Spleen (tissue), 7 donors: ENCODE measurements around a stretch of chr14.

DNA sequence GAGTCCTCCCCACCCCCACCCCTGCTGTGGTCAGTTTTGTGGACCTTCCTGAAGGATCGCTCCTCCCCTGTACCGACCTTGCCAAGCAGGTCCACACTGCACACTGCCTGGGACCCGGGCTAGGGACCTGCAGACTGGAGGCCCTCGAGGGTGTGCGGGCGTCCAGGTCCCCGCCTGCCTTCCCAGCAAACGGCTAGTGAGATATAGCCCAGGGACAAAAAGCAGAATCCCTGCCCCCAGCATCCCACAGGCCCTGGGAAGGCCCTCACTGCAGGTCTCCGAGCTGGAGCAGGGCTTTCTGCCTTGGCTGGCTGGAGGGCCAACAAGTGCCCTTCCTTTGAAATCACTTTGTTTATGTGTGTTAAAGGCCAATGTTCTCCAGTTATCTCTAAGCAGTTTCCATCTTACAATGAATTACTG lies 397.4 kb upstream of the PPP2R5C start:
- PRO-cap, 4 experiments, result no peak in any of the 4 experiments
- RAMPAGE, long total RNA, 4 experiments, result no peak in any of the 4 experiments

DNA sequence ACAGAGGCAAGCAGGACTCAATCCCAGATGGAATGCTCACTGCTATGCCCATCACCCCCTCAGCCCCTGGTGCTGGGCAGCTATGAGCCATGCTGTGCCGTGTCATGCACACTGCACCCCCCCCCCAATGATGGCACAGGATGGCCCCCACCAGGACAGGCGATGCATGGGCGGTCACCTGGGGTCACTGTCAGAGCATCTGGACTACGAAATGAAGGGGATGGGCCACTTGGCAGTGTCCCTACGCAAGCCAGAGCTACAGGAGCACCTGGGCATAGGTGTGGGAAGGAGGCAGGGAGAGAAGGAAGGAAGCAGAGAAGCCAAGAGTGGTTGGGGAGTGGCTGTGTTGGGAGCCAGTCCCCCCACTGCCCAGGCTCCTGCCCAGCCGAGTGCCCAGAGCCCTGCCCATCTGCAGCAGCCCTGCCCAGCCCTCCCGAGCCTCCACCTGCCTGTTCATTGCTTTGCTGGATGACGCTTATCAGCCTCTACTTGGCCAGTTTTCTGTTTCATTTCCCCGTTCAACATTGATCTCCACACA lies 285.1 kb upstream of the PPP2R5C start:
- PRO-cap, 4 experiments, result no peak in any of the 4 experiments
- RAMPAGE, long total RNA, 4 experiments, result no peak in any of the 4 experiments

DNA sequence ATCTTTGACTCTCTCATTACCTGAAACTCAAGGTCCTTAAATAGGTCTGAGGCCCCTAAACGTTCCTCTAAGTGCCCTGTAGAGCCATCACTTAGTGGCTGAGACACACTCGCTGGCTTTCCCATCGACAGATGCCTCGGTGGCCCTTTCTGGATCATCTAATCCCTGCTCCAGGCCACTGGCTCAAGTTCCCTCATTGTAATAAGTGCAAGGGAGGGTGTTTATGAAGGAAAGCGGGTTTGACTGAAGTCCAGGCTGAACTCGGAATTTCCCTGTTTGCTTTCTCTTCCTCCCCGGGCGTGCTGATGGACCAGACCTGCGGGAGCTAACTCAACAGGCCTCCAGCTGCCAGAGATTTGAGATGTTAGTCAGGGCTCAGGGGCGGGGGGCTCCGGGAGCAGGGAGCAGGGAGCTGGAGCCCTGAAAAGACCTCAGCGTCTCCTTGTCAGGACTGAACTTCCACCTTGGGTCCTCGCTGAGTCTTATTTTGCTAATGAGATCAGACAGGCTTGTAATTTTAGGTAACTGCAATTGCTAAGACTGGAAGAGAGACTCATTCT lies 280.9 kb upstream of the PPP2R5C start:
- PRO-cap, 4 experiments, result no peak in any of the 4 experiments
- RAMPAGE, long total RNA, 4 experiments, result no peak in any of the 4 experiments

- PRO-cap, 4 experiments, result peak in 3 of 4 experiments; most common plus-strand start chr14:101518950 (in 2)
- RAMPAGE, long total RNA, 4 experiments, result no peak in any of the 4 experiments
Observed at GRCh38 chr14:101518651-101519295, 242.7 kb upstream of the PPP2R5C start.

GRCh38 chr14:101590001-101590405 lies 171.5 kb upstream of the PPP2R5C start:
- PRO-cap, 4 experiments, result peak in 1 of 4 experiments; most common minus-strand start chr14:101590265 (in 1)
- RAMPAGE, long total RNA, 4 experiments, result no peak in any of the 4 experiments

DNA sequence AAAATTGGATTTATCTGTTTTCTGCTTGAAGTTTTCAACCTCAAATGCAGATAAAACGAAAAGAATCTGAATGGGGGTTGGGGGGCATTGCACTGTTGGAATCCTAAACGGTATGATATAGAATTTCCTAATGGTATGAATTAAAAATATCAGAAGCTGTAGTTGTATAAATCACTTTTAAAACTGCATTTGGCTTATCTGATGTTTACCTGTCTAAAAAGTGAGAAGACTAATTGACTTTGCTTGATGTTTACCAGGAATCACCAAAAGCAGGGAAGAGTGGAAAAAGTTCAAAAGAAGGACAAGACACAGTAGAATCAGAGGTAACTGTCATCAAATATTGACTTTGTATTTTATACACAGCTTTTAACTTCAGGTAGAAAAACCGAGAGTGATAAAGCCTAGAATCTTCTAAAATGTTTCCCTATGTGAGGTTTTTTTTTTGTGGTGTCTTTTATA lies 1.2 kb downstream of the PPP2R5C start:
- PRO-cap, 4 experiments, result no peak in any of the 4 experiments
- RAMPAGE, long total RNA, 4 experiments, result no peak in any of the 4 experiments

DNA sequence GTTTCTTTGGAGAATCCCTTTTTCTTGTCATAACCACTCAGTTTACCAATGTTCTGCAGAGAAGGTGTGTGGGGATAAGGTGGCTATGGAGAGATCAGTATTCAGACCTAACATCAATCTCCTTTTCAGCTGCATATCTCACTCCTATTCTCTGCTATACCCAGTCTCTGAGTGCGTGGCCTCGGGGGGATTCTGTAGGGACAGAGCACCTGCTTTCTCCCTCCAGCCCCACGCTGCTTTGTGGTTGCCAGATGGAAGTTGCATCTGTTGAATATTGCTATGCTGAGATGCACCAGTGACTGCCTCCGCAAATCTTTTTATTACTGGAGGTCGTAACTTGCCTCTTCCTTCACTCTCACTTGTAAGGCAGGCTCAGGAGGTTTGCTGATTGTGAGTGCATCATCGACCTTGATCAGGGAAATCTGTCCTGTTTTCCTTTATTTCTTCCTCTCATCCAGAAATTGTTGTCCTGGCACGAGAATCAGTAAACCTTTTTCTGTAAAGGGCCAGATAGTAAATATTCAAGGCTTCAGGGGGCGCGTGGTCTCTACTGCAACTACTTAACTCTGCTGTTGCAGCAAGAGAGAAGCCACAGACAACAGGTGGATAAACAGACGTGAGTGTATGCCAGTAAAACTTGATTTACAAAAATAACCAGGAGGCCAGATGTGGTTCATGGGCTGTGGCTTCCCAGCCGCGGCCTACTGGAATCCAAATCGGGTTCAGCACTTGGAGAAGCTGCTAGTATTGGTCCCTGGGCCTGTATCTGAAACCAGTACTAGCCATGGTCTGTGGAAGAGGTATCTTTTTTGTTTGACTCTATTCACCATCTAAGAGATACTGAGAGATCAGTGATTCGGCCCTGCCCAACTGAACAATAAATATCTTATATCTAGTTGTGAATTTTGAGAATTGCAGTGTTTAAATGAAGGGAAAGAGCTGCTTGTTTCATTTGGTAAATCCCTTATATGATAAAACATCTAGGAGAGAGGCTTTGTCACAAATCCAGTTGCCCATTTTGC lies 13.1 kb downstream of the PPP2R5C start:
- PRO-cap, 4 experiments, result no peak in any of the 4 experiments
- RAMPAGE, long total RNA, 4 experiments, result no peak in any of the 4 experiments

DNA sequence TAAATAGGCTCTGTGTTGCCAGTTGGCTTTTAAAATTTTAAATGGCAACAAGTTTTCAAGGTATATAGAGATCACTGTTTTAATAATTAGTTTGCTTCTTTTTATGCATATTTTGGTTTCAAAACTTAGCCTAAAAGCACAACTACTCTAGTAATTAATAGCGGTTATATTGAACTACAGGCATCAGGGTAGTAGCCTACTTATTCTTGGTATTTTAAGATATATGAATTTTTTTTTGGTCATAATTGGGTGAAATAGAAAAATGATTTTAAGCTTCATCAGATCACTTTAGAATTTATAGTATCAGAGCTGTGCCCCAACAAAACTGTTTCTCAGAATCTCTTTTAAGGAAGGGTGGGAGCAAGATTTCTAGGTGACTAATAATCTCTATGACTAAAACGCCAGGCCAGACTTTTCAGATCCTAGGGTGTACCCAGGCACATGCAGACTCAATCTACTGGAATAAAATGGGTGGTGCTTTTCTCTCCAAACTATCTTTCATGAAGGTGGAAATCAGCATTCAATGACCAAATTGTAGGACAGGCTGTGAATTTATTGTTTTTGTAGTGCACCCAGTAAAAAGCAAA lies 49.2 kb downstream of the PPP2R5C start:
- PRO-cap, 4 experiments, result no peak in any of the 4 experiments
- RAMPAGE, long total RNA, 4 experiments, result no peak in any of the 4 experiments

DNA sequence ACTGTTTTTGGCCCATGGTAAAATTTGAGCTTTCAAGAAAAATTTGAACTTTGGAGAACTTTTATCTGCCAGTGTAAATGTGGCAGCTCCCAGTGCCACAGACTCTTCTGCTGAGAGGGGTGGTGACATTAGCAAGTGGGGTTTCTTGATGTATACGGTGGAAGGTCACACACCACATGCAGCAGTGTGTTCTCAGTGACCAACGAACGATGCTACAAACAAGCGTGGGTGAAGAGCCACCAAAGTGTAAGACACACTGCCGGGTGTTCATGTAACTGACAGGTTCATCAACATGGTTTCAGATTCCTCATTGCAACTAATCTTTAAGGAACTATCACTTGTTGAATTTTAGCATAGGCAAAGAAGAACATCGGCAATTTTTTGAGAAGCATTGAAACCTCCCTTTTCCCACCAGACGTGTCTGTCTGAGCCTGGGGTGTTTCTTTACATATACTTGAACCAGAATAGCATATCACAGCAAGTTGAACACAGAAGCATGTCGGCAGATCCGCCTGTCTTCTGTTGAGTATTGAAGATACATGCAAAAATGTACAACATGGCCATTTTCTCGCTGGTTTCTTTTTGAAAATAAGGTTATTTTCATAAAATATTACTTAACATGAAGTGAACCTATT lies 58.8 kb downstream of the PPP2R5C start:
- PRO-cap, 4 experiments, result peak in 4 of 4 experiments; most common plus-strand start position 256 of the sequence (in 2); most common minus-strand start position 109 of the sequence (in 4)
- RAMPAGE, long total RNA, 4 experiments, result no peak in any of the 4 experiments

DNA sequence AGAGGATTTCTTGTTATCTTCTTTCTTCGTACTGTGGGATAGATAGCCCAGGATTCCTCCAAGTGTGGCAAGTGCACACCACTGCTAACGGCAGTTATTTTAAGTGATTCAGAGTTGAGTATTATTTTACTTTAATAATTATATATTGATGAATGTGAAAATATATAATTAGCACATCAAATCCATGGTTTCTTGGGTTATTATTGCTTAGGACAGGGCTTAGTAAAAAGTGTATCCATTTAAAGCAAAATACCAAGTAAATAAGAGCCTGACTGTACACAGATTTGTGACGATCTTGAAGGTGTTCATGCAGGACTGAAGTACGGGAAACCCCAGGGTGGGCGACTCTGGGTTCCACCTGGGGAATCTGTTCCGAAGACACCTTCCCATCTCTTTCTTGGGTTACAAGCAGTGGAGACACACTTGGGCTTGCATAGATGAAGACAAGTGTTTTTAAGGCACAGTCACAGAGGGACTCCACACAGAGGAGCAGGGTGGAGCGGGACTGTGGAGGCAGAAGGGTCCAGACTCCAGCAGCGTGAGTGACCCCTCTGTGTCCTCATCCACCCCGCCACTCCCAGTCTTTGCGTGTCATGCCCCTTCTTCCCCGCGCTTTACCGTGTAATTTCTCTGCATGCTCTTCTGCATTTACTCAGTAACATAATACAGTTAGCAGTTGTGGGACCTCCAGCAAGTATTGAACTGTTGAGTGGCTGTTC lies 70.9 kb downstream of the PPP2R5C start:
- PRO-cap, 4 experiments, result no peak in any of the 4 experiments
- RAMPAGE, long total RNA, 4 experiments, result no peak in any of the 4 experiments

GRCh38 chr14:101832926-101833508 lies 71.5 kb downstream of the PPP2R5C start:
- PRO-cap, 4 experiments, result no peak in any of the 4 experiments
- RAMPAGE, long total RNA, 4 experiments, result no peak in any of the 4 experiments

DNA sequence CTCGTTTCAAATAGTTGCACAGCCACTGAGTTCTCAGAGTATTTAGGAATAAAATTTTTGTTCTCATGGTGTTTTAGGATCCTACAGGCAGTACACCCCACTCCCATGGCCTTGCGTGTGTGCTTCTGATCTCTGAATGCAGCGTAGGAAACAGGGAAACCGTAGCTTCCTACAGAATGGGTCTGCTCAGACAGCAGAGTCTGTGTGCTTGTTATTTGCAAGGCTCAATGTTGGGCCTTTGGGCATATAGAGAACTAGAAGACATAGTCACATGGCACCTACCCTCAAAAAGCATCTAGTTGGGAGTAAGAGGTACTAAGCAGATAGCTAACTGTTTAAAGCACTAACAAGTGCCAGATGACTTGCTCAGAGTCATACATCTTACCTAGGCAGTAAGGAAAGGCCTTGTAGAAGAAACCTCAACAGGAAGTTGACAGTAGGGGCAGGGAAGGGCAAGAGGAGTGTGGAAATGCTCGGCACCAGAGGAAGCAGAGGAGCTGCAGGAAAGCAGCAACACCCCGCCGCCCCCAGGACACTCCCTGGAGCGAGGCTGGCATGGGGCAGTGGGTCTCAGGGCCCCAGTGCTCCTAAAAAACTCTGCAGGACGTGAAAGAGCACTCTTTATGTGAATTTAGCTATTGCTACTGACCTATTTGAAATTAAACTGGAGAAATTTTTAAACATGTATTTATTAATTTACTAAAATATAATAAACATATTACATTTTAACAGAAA lies 92.8 kb downstream of the PPP2R5C start:
- PRO-cap, 4 experiments, result peak in 1 of 4 experiments; most common plus-strand start position 482 of the sequence (in 1)
- RAMPAGE, long total RNA, 4 experiments, result no peak in any of the 4 experiments

GRCh38 chr14:101861240-101862053 lies 99.9 kb downstream of the PPP2R5C start:
- PRO-cap, 4 experiments, result no peak in any of the 4 experiments
- RAMPAGE, long total RNA, 4 experiments, result no peak in any of the 4 experiments

GRCh38 chr14:101867814-101868454 lies 96.4 kb upstream of the DYNC1H1 start:
- PRO-cap, 4 experiments, result no peak in any of the 4 experiments
- RAMPAGE, long total RNA, 4 experiments, result no peak in any of the 4 experiments

GRCh38 chr14:101887417-101887912 lies 76.9 kb upstream of the DYNC1H1 start:
- PRO-cap, 4 experiments, result peak in 1 of 4 experiments; most common plus-strand start chr14:101887676 (in 1)
- RAMPAGE, long total RNA, 4 experiments, result no peak in any of the 4 experiments

GRCh38 chr14:101928337-101928980 lies 35.9 kb upstream of the DYNC1H1 start:
- PRO-cap, 4 experiments, result no peak in any of the 4 experiments
- RAMPAGE, long total RNA, 4 experiments, result no peak in any of the 4 experiments

- PRO-cap, 4 experiments, result no peak in any of the 4 experiments
- RAMPAGE, long total RNA, 4 experiments, result no peak in any of the 4 experiments
Observed at GRCh38 chr14:101949059-101949399, 15.3 kb upstream of the DYNC1H1 start.

GRCh38 chr14:101958321-101958607 lies 6.1 kb upstream of the DYNC1H1 start:
- PRO-cap, 4 experiments, result no peak in any of the 4 experiments
- RAMPAGE, long total RNA, 4 experiments, result no peak in any of the 4 experiments

GRCh38 chr14:102235113-102235852 lies 69.7 kb downstream of the MOK start:
- PRO-cap, 4 experiments, result peak in 1 of 4 experiments; most common minus-strand start chr14:102235221 (in 1)
- RAMPAGE, long total RNA, 4 experiments, result start-site peak on the minus strand in 2 of 4 experiments, at chr14:102235406-102235484 at its widest, 22 to 32 reads per replicate

GRCh38 chr14:102246116-102246315 lies 58.9 kb downstream of the MOK start:
- PRO-cap, 4 experiments, result no peak in any of the 4 experiments
- RAMPAGE, long total RNA, 4 experiments, result no peak in any of the 4 experiments